Measurements from ENCODE around the genes PON3, SDHAF3, LMTK2, TECPR1 and TRRAP.

DNA sequence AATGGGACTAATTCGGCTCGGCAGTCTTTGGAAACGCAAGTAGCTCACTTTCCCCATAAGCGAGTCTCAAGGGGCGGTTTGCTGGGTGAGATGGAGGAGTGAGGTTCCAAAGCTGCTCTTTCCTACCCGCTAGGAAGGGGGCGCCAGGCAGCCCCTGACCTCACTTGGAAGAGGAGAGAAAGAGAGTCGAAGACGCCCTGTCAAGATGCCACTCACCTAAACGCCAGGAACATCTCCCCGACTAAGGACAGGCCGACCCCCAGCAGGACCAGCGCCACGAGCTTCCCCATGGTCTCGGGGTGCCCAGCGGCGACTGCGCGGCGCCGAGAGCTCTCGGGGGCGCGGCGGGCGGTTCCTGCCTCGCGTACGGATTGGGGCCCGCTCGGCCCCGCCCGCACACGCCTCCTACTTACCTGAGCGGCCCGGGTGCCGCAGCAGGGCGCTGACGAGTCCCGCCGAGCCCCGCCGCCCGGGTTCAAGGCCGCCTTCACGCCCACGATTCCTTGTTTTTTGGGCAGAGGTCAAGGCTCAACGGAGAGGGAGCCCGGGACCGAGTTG is at the start of gene PON3:
Gene PON3 (minus strand): TSS at position 315 of the 558 bp plus-strand sequence.
- PRO-cap = unidirectional peak, plus-strand start at position 416 of the sequence

DNA sequence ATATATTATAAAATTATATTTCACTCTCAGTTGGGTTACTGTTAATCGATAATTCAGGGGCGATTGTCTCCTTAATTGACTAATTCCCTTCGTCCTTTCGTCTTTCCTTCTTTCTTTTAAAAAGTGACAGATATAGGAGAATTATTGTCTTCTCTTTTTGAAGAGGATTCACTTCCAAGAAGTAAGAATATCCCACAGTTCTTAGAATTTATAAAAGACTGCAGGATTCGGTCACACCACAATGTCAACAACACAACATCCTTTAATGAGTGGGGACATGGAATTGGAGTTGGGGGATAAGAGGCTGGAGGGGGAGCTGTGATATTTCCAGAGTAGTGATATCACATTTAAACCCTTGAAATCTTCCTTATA is 1.1 kb downstream of the PDK4 start:
- PRO-cap = no peak

DNA sequence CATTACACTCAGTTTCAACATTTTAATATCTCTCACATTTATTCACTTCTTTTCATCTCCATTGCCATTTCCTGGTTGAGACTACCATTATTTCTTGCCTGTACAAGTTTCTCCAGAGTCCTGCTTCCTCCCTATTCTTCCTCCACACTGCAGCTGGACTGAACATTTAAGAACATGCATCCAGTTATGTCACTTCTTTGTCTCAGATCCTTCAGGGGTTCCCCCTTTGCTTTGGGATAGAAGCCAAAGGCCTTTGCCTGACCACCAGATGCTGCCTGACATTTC is 84.8 kb upstream of the PDK4 start:
- PRO-cap = no peak

DNA sequence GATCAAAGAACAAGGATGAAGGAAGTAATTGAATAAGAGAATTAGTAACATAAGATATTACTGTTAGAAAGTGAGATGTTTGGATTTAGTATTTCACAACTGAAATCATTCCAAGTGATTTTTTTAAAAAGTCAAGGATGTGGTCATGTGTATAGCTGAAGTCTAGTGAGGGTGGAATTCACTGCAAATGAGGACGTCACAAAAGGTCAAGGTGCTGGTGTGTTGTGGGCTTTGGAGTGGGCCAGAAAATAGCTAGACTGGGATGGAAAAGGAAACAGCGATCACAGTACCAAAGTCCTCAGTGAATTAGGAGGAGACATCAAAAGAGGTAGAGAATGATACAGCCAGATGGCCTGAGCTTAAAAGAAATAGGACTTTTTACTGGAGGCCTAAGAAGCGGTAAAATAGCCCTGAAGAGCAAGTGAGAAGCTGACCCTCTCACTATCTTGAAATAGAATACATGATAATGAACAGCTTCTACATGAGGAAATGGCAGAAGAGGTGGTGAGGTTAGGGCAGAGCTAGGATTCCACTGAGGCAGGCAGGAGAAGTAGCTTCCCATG is 272.9 kb downstream of the DYNC1I1 start:
- PRO-cap = no peak

GRCh38 chr7:96202671-96203352 is 119.1 kb downstream of the SLC25A13 start:
- PRO-cap = no peak

DNA sequence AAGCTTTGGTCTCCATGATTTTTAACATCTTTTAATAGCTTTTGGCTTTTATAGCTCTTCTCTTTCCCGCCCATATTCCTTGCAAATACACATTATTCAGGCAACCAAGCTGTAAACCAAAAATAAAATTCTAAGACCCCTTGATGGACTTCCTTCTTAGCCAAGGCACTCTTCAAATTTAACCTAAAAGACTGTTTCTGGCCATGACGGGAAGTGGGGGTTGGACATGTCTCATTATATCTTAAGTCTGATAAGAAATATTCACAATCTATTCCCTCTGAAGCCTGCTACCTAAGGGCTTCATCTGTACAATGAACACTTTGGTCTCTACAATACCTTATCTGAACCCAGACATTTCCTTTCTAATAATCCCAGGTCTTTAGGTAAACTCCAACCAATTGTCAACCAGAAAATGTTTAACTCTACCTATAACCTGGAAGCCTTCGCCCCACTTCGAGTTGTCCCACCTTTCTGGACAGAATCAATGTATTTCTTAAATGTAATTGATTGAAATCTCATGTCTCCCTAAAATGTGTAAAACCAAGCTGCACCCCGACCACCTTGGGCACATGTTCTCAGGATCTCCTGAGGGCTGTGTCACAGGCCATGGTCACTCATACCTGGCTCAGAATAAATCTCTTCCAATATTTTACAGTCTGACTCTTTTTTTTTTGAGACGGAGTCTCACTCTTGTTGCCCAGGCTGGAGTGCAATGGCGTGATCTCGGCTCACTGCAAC is 79.4 kb downstream of the SLC25A13 start:
- PRO-cap = no peak

DNA sequence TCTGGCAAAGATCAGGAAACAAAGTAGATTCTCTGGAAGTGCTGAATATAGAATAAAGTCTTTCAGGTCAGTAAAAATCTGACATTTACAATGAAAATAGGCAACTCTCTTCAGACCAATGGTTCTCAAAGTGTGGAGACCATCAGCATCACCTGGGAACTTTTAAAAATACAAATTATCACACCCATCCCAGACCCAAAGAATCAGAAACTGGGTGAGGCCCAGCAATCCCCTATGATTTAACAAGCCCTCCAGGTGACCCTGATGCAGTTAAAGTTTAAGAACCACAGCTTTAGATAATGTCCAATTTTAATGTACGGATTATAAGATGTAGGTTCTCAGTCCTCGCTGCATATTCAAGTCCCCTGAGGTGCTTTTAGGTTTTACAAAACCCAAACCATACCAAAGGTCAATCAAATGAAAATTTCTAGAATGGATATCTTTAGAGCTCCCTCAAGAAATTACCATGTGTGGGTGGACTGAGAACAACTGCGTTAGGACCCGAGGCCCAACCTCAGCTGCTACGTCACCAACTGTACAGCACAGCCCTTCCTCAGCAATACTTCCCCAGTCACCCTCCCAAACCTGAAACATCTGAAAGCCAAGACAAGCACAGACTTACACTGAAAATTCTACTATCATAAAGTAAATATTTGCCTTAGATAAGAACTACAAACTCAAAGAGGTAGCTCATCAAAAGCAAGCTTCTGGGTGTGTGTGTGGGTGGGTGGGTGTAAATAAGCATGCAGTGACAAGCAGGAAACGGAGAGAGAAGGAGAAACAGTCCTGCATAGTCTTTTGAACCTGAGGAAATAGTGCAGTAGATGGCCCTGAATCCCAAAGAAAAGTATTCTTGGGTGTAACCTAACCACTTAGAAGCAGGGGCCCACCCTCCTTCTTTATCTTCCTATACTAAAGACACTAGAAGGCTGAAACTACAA is 19.0 kb downstream of the SLC25A13 start:
- PRO-cap = no peak

GRCh38 chr7:96377326-96377650 is 55.4 kb upstream of the SLC25A13 start:
- PRO-cap = no peak

DNA sequence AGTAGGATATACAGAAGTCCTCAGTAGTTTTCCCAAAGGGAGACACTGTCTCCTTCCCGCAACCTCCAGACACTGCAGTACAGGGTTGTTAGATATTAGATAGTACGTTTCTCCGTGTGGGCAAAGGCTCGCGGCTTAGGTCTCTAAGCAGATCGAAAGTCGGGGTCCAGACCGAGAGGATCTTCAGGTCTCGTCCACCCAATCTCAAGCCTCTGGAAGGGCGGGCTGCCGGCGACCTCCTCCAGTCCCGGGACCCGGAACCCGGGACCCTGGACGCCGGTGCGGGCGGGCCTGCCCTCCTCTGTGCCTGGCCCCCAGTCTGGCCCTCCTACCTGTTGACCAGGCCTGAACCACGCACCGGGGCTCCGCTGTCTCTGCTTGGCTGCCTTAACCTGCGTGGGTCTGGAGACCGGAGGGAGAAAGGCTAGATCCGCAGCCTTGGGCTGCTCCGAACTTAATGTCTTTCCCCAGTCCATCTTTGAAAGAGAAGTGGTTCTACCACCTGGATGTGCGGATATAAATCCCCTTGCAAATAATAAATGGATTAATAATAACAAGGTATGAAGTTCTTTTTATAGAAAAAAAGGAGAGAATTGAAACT is 1.4 kb upstream of the DLX6 start:
- PRO-cap = no peak

GRCh38 chr7:97117309-97118348 is at the start of gene SDHAF3:
Gene SDHAF3 (plus strand): TSS chr7:97117698.
- PRO-cap = bidirectional peak, plus-strand start at chr7:97117700, minus-strand start at chr7:97117478

- PRO-cap = no peak
Measured at GRCh38 chr7:98106527-98106611, 293 bp upstream of the LMTK2 start.

DNA sequence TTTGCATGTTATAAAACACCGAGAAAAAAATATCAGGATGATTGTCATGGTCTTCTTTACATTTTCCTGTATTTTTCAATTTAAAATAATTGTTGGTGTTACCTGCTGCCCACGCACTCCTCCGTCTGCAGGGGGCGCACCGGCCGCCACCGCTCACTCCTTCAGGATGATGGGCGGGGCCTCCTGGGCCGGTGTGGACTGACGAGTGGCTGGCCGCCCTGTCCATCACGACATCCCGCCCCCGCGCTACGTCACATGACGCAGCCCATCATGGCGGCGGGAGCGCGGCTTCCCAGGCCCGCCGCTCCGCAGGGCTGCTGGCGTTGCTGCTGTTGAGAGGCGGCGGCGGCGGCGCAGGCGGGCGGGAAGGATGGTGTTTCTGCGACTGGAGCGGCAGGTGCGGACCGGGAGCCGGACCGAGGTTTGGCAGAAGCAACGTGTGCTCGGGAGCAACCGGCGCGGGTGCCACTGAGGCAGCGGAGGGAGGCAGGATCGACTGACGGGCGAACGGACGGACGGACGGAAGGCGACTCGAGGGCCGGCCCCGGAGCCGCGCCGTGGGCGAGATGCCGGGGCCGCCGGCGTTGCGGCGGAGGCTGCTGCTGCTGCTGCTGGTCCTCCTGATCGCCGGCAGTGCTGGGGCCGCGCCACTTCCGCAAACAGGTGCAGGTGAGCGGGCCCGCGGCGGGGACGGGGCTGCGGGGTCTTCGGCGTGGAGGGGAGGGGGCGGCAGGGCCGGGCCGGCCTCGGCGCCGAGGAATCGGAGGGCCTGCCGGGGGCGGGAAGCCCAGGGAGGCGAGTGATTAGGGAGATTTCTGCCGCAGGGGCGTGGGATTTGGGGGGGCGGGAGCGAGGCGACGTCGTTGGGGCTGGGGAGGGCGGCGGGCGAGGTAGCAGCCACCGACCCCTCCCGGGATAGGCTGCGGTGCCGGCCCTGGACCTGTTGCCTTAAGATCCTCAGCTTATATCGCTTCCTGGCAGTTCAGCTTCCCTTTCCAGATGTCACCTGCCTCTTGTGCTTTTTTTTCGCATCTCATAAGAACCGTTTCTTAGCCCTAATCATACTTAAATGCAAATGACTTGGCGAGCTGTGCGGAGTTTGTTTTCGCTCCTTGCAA is at the start of gene LMTK2:
Gene LMTK2 (plus strand): TSS at position 251 of the 1,118 bp plus-strand sequence.
- PRO-cap = no peak

DNA sequence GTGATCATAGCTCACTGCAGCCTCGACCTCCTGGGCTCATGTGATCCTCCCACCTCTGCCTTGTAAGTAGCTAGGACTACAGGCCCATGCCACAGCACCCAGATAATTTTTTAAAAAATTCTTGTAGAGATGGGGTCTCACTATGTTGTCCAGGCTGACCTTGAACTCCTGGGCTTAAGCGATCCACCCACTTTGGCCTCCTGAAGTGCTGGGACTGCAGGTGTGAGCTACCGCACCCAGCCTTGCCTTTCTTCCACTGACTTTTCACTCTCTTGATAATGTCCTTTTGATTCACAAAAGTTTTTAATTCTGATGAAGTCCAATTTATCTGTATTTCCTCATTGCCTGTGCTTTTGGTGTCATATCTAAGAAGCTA is 17.3 kb downstream of the TECPR1 start:
- PRO-cap = no peak

- PRO-cap = bidirectional peak, plus-strand start at chr7:98252364, minus-strand start at chr7:98252153
Measured at GRCh38 chr7:98251166-98252252, at the start of gene TECPR1. Gene TECPR1 (minus strand): TSS chr7:98252232.

DNA sequence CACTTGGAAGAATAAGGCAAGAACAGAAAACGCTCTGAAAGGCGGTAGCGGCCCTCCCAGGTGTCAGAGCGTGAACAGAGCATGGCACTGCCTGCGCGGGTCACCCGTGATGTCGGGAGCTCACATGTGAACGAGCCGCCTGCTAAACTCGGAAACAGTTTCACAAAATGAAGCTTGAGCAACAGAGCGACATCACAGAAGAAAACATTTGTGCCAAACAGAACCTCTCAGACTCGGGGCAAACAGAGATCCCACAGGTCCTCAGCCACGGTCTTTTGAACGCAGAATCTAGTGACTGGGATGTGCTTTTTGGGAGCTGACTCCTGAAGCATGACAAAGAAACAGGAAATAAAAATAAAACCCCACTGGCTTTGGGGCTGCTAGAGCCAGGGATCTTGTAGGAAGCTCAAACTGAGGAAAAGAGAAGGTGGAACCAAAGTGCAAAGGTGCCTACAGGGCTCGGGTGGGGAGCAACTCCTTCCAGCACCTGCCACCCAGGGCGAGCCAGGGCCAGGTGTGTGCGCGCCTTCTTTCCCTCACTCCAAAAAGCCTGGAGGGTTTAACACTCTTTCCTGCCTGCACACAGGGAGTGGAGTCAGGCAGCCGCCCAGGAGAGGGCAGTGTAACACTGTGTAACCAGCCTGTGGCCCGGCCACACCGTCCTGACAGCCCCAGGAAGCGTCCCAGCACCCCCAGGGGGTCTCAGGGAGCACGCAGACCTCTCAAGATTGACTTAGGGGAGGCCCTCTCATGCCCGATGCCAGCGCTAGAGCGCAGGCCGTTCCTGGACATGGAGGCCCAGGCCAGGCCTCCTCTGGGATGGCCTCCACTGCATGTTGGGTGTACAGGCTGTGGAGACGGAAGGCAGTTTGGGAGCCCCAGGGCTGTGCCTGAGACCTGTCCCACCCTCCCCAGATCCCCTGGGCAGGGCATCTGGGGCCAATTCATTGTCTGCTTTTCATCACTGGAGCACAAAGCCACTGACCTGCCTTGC is 13.2 kb downstream of the BRI3 start:
- PRO-cap = no peak

- PRO-cap = no peak
Measured at GRCh38 chr7:98372861-98373377, 28.0 kb downstream of the BAIAP2L1 start.

- PRO-cap = no peak
Measured at GRCh38 chr7:98387764-98388185, 13.1 kb downstream of the BAIAP2L1 start.

DNA sequence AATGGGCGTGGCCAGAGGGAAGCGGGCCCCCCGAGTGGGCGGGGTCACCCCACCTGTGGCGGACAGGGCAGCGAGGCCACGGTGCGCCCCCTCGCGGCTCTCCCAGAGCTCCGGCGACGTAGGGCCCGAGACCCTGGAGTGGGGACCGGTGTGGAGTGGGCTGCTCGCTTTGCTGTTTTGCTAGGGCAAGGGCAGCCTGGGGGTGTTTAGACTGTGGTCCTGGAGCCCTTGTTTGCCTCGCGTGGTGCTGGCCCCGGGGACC is 286 bp upstream of the BAIAP2L1 start:
- PRO-cap = no peak

DNA sequence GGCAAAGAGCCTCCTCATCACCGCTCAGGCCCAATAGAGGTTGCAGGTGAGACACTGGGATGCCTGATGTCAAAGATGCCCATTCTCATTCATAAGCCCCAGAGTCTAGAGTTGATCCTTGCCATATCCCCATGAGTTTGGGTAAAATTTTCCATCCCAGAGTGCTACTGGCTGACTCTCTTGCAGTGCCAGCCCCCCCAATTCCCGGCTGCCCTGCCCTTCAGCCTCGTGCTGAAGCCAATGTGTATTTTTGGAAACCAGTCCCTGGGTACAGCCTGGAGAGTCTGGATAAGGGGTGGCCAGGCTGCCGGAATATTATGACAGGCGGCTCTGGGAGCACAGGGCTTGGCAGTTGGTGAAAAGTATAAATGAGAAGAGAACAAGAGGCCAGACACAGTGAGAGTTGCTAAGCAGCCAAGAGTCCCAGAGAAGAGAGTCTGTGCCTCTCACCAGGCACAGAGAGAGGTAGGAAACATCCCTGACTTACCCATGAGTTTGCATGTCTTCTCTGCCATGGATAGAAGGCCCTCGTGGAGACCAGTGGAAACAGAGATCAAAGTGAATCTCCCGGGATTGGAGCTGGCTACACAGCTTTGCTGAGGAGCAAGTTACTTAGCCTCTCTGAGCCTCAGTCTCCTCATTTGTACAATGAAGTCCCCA is 53.6 kb downstream of the TMEM130 start:
- PRO-cap = no peak

DNA sequence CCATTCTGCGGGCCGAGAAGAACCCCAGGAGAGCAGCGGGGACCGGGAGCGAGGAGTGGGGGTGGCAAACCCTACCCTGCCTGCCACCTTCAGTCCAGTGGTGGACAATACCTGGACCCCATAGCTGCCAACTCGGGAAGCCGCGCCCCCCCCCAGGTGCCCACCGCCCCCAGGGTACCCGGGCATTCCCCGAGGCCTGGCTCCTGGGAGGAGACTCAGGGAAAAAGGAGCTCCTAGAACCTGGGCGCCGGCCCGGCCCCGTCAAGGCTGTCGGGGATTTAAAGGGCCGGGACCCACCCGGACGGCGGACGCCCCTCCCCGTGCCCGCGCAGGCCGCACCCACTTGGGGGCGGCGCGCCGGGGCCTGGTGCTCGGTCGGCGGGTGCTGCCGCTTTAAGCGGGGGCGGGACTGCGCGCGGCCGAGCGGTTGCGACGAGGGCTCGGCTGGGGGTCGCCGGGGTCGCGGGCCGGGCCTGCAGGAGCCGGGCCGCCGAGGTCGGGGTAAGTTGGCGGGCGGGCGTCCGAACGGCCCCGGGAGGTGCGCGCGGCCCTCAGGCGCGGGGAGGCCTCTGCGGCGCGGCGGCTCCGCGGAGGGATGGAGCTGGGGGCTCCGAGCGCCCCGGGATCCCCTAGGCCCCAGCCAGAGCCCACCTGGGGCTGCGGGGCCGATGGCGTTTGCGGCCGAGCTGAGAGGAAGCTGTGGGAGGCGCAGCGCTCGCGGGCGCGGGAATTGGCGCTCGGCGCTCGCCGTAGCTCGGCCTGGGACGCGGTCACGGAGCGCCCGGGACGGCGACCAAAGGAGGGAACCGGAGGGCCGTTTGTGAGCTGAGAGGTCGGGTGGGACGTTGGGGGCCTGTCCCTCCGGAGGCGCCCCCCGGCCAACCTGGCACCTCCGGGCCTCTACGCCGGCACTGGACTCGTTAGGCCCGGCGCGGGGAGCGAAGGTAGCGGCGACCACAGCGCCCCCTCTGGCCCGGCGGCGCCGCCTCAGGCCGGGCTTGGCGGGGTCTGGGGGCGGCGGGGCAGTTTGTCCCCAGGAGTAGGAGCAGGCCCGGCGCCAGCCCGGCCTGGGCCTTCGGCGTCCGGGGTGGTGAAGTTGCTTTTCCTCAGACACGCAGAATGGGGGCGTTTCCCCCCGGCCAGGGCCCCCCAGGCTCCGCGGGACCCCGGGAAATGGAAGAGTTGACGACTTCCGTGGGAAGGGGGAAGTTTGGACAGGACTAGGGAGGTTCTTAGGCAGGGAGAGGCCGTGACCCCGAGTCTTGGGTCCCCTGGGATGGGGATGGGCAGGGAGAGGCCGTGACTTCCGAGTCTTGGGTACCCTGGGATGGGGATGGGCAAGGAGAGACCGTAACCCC is at the start of gene TRRAP:
Gene TRRAP (plus strand): TSS at position 396 of the 1,358 bp plus-strand sequence.
- PRO-cap = bidirectional peak, plus-strand start at position 396 of the sequence, minus-strand start at position 263 of the sequence; bidirectional peak, plus-strand start at position 1,030 of the sequence, minus-strand start at position 913 of the sequence

Measured in peritoneum (tissue), 1 donor.